Jurkat, Clone E6-1 (cell line): ENCODE results near the gene SERPINA3.

DNA sequence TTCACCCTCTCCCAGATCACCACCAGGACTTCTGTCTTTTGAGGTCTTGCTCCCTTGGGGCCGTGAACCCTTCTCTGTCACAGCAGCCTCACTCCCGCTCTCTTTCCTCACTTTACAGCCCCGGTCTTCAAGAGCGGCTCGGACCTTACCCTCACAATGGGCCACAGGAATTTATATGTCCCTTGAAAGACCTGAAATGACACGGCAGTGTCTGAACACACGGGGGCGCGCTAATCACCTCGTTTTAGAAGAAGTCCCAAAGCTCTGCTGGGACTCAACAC is 29.2 kb downstream of the SERPINA11 start:
- RRBS: no CpG with 5 or more reads among the region's 10 CpGs

DNA sequence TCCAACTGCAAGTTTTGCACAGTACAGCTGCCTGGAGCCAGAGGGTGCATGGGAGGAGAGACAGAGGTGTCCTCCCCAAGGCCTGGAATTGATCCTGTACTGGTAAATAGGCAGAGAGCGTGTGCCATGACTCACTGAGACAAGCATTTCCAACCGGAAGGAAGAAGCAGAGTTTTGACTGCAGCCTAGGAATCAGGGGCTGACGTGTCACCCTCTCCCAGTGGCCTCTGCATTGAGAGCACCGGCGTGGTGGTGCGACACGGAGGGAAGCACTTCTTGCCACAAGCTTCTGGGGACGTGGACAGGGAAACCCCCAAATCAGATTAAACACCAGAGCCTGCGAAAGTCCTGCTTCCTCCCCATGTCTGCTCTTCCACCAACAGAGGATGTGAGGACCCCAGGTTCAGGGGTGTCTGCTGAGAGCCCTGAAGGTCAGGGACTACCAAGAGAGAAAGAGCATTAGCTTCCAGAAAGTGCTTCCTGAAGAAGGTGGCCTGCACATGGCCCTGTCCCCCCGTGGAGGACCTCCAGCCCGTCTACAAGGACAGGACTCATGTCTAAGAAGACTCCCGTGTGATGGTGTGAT is 18.9 kb upstream of the SERPINA4 start:
- RRBS: 84% methylated on average over 2 of the region's 12 CpGs

DNA sequence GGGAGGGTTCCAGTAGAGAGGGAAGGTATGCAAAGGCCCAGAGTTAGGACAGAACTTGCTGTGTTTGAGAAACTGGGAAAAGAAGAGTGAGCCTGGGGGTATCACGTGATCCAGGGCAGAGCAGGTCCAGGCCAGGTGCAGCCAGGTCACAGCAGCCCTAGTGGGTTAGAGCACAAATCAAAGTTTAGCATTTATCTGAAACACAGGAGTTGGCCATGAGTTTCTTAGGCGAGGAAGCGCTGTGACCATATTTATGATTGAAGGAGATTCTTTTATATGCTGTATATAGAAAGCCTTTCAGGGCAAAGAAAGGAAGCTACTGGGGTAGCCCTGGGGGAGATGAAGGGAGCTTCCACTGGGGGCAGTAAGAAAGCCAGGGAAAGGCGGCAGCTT is 1.7 kb downstream of the SERPINA5 start:
- RRBS: no CpG with 5 or more reads among the region's 4 CpGs

GRCh38 chr14:94597169-94597772 is 14.9 kb upstream of the SERPINA3 start:
- RRBS: no CpG with 5 or more reads among the region's 7 CpGs

DNA sequence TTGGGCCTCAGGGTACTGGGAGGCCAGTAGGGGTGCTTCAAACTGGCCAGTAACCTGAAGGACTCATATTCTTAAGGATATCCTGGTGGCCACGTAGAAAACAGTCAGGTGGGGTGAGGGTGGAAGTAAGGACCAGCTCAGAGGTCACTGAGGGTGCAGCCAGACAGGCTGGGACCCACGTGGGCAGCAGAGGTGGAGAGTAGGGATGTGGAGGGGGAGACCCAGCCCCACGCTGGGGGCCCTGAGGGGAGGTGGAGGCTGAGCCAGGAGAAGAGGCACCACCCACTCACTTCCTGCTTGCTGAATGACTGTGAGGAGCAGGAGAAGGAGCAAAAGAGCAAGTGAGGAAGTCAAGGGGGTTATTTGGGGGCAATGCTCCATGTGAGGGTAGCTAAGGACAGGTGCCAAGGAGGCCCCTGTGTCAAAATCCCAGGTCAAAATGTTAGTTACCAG is 12.5 kb upstream of the SERPINA3 start:
- RRBS: no CpG with 5 or more reads among the region's 3 CpGs

DNA sequence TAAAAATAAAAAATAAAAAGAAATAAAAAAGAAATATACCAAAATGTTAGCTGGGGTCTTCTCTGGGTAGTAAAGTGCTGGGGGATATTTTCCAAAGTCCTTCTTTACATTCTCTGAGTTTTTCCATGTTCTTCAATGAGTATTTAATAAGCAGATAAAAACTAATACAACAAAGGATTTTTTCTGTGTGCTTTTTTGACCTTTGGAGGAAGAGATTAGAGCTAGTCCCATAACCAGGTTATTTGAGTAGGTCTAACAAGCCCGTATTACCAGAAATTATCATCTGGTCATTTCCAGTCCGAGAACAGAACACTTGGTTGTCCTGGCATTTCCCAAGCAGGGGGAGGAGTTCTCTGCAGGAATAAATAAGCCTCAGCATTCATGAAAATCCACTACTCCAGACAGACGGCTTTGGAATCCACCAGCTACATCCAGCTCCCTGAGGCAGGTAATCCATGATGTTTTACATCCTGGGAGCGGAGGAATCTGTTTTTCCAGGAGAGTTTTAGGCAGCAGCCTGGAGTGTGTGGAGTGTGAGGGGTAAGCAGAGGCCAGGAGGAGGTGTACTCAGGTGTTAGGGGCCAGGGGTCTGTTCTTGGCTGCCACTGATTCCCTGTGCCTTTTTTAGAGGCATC is at the start of gene SERPINA3:
Gene SERPINA3 (plus strand): TSS at position 392 of the 635 bp plus-strand sequence.
- RRBS: no CpG with 5 or more reads among the region's 4 CpGs

DNA sequence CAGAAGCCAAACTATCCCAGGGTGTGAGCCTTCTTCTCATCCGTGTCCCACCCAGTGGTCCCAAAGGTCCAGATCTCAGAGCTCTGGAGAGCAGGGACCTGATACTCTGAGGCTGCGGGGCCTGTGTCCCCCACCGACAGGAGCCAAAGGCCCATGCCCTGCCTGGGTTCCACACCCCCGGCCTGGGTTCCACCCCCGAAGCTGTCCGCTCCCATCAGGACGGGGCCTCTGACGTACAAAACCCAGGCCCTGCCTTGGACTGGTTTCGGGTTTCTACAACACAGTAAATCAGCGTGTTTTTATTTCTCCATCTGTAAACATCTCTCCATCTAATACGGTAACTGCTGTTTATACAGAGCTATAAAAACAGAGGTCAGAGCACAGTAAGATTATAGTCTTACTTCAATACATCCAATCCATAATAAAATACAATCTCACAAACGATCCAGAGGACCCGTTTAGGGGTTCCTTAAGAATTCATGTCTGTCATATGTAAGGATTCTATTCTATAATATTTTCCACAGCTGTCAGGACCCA is 110.5 kb downstream of the DICER1 start:
- RRBS: no CpG with 5 or more reads among the region's 13 CpGs

GRCh38 chr14:95093731-95094247 is 63.5 kb downstream of the DICER1 start:
- RRBS: no CpG with 5 or more reads among the region's 14 CpGs

DNA sequence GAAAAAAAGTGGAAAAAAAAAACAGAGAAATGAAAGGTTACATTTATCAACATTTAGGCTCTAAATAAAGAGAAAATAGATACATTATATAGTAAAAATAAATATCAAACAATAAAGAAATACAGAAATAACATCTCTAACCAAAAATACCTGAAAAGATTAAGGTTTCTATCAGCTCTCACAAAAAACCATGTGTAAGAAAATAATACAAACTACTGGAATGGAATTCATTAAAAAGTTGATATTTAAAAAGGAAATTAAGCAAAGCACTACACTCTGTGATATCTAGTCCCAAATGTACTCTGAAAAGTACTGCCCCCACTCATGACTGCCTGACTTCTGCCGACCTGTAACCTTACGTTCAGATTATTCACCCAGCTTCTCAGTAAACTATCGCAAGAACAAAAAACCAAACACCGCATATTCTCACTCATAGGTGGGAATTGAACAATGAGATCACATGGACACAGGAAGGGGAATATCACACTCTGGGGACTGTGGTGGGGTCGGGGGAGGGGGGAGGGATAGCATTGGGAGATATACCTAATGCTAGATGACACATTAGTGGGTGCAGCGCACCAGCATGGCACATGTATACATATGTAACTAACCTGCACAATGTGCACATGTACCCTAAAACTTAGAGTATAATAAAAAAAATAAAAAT is 18.9 kb downstream of the DICER1 start:
- RRBS: no CpG with 5 or more reads among the region's 6 CpGs

GRCh38 chr14:95141952-95142623 is 15.2 kb downstream of the DICER1 start:
- RRBS: no CpG with 5 or more reads among the region's 4 CpGs

- RRBS: no CpG with 5 or more reads among the region's 14 CpGs
Measured at GRCh38 chr14:95185157-95185957, 28.0 kb upstream of the DICER1 start.

DNA sequence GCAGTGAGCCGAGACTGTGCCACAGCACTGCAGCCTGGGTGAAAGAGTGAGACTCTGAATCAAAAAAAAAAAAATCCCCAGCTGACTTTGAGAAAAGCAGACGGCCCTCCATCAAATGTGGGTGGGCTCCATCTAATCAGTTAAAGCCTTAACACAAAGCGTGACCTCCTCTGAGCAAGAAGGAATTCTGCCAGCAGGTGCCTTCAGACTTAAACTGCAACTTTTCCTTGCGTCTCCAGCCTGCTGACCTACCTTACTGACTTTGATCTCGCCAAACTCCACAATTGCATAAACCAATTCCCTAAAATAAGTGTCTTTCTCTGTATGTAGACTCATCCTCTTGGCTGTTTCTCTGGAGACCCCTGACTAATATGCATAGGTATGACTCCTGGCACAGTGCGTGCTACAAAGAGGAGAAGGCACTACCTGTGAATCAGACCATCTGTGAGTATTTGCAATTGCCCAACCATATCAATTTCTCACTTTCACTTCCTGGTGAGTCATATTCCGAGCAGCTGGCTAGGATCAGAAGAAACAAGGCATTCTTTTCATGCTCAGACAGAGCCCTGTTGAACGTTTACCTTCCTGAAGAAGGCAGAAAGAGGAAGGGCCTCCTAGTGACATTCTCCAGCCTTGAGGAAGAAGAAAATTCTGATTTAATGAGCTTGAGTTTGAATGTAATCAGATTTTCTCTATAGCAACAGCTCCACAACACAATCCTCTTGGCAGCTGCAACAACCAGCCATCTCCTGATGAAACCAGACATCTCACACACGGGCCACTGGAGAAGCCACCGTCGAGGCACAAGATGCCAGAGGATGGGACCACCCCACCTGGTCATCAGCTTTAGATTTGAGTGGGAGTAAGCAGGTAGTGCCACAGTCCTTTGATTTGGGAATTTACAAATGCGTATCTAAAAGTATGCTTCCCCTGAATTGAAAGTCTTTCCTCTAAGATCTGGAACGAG is 54.2 kb downstream of the CLMN start:
- RRBS: no CpG with 5 or more reads among the region's 13 CpGs

- RRBS: no CpG with 5 or more reads among the region's 9 CpGs
Measured at GRCh38 chr14:95300814-95301889, 18.6 kb downstream of the CLMN start.

- RRBS: no CpG with 5 or more reads among the region's 12 CpGs
Measured at GRCh38 chr14:95315456-95316063, 4.1 kb downstream of the CLMN start.

- RRBS: 92% methylated on average over 2 of the region's 10 CpGs
Measured at GRCh38 chr14:95389494-95390227, 70.0 kb upstream of the CLMN start.

GRCh38 chr14:95412169-95413077 is 92.7 kb upstream of the CLMN start:
- RRBS: 30% methylated on average over 1 of the region's 12 CpGs

DNA sequence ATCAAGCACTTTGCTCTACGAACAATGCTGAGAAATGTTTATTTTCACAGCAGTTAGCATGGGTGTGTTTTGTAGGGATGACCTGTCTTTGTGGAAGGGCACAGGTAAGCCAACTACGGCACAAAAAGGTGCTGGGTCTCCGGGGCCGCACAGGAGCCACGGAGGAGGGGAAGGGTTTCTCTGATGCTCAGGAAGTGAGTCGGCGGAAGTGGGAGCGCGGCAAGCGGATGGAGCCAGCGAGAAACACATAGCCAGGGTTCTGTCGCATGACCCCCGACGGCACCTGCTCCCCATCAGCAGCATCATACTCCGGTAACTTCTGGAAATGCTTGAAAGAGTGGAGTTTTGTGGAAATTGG is 65.5 kb upstream of the TCL1B start:
- RRBS: no CpG with 5 or more reads among the region's 15 CpGs

DNA sequence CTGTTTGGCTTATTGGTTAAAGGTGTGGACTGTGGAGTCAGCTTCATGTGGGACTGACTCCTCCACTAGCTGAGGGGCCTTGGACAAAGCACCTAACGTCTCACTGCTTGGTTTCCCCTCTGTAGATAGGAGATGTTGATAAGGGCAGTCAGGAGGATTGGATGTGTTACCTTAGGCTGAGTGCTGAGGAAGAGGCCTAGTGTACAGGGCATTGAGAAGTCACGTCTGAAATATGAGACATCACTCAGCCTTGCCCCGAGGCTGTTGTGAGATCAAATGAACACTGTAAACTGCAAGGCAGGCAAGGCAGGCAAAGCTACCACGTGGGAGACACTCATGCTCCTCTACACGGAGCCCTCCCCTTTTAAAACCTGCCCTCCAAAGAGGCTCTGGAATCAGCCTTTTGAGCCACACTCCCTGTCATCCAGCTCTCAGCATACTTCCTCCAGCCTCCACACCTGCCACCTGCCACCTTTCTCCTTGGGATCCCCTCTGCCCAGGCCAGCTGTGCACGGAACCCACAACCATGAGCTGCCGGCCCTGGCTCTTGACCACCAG is 27.3 kb upstream of the TCL1A start:
- RRBS: no CpG with 5 or more reads among the region's 7 CpGs

DNA sequence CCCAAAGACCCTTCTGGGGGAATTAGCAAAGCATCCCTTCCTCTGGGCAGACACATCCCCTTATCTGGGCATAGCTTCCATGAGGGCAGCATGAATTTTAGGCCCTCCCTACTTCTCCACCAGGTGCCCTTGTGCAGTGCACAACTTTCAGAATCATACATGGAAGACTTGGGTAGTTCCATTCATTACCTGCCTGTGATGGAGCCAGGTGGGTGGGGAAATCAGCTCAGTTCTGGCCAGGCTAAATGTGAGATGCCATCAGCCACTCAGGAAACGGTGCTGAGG is 7.1 kb upstream of the C14orf132 start:
- RRBS: no CpG with 5 or more reads among the region's 1 CpG

- RRBS: no CpG with 5 or more reads among the region's 6 CpGs
Measured at GRCh38 chr14:96097173-96097595, 58.0 kb downstream of the C14orf132 start.